CD14-positive monocyte (primary cell): ENCODE results near the gene ZBTB7C.

GRCh38 chr18:47896688-47897085 is 33.8 kb downstream of the SMAD2 start:
- CAGE, long polyA plus RNA: no peak

GRCh38 chr18:47931774-47932180 is 1.3 kb upstream of the SMAD2 start:
- CAGE, long polyA plus RNA: no peak

DNA sequence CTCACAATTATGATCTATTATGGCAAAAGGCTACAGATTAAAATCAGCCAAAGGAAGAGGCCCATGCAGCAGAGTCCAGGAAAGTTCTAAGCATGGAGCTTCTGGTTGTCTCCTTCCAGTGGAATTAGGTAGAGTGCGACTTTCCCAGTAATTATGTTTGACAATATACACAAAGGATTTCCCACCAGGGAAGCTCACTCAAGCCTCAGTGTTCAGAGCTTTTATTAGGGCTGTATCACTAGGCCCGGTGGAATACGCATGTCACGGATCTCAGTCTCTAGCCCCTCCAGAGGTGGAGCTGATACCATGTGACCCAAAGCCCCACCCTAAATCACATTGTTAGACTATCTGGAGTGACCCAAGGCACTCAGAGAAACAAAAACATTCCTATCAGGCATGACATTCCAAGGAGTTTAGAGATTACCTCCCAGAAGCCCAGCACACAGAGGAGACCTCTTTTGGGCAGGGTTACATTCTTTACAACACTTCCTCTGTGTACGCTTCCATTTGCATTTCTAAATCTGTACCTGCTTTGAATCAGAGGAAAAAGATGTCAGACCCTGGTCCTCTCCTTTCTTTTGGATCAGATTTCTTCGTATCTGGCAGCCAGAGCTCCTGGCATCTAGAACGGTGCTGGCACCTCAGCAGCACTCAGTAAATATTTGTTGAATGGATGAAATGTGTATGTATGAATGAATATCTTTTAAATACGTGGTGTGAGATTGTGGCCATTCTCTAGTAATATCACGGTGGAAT is 37.6 kb upstream of the SMAD2 start:
- CAGE, long polyA plus RNA: no peak

DNA sequence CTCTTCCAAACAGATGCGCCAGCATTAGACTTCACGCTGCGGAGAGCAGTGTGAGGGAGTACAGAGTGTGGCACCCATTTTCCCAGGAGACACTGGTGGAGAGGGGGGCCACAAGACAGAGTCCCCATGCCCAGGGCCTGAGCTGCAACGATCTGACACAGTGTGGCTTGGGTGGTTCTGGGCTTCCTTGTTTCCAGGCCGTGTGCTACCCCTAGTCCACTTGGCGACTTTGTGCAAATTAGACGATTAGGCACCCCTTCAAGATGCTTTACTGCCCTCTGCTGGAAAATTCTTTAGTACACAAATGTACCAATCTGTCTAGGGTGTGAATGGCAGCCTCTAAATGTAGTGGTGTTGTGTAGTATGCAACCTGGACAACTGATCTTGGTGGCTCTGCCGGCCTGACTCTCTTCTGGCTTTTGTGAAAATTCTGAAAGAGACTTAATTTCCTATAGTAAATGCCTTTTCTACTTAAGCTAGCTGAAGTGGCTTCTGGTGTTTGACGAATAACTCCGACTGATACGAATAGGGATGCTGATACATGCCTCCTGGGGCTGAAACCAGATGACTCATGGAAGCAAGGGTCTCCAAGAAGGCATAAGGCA is 92.2 kb upstream of the SMAD2 start:
- CAGE, long polyA plus RNA: no peak

- CAGE, long polyA plus RNA: no peak
Observed at GRCh38 chr18:48151468-48152264, 221.2 kb upstream of the SMAD2 start.

GRCh38 chr18:48222041-48222645 is 187.0 kb downstream of the ZBTB7C start:
- CAGE, long polyA plus RNA: no peak

DNA sequence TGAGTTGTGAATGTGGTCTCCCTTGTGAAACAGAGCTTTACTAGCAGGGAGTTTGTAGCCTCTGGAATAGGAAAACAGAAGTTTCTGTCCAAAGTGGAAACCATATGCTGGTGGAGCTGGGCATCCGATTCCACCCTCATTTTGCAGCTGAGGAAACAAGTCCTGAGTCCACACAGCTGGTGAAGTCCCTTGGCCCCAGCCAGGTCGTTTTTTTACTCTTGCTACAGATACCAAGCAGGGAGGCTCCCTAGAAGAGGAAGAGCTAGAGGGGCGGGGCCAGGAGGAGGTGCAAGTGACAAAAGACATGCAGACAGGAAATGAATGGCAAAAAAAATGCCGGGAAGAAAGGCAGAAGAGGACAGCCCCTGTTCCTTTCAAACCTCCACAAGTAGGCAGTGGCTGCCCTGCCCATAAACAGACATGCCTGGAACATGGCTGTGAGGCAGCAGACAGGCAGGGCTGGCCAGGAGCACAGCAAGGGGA is 108.8 kb downstream of the ZBTB7C start:
- CAGE, long polyA plus RNA: no peak

DNA sequence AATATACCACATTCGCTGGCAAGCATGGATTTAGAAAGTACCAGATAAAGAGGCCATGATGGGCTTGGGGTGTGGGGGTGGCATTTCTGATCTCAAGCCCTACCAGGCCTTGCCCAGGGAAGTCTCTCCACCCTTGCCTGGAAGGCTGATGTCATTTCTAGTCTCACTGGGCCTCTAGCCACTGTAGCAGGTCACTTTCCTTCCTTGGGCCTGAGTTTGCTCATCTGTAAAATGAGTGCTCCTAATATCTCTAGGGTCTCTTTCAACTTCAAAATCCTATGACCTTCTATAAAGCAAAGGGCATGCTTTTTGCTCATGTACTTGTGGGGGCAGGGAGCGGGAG is 1.8 kb downstream of the ZBTB7C start:
- CAGE, long polyA plus RNA: no peak

GRCh38 chr18:48409048-48410109 is at the start of gene ZBTB7C:
Gene ZBTB7C, minus strand, starts transcription at chr18:48409383.
- CAGE, long polyA plus RNA: no peak

- CAGE, long polyA plus RNA: no peak
Observed at GRCh38 chr18:48663525-48664234, 124.8 kb downstream of the CTIF start.

DNA sequence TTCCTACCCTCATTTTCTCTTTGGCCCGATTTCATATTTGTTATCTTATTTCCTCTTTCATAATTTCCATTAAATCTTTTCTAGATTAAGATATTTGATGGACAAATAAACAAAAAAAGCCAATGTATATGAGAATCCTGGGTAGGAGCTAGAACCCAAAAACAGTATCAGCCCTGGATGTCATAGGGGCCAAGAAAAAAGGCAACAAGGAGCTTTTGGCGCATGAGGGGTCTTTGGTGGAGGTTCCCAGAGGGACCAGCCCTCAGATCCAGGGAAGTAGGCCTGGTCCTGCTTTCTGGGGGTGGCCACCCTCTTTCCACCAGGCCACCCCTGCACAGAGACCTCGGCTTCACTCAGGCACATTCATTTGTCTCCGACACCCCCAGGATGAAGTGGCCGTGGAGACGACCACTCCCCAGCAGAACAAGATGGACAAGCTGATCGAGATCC is 189.7 kb downstream of the SMAD7 start:
- CAGE, long polyA plus RNA: no peak

DNA sequence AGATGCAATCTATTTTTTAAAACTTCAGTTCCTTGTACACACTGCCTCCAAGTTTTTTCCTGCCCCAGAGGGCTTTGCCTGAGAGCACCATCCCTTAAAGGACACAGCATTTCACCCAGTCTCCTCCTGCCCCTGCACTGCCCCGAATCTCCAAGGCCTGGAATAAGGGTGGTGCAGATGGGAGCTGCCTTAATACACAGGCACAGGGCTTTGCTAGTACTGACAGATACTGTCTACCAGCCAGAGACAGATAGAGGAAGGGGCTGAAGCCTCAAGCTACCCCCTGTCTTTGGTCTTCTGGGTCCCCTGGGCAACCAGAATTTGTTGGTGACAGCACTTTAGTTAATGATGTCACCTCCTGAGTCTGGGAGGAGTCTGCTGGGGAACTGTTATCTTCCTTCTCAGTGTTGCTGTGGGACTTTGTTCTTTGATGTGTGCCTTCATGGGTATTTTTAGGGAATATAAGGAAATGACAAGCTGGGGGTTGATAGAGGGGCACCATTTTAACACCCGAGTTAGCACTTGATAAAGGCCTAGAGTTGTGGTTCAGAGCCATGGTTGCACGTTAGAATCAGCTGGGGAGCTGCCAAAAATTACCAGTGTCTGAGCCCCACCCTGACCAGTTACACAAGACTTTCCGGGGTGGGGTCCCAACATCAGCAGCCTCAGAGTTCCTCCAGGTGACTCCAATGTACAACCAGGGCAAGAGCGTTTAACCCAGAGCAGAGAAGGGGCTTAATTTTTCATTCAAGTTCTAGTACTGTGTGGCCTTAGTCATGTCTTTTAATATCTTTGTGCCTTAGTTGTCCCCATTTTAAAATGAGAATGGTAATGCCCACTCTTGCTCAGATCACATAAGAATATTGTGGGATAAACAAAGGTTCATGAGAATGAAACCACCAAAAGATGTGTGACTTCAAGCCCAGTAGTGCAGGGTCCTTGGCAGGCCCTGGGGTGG is 136.8 kb downstream of the SMAD7 start:
- CAGE, long polyA plus RNA: no peak

DNA sequence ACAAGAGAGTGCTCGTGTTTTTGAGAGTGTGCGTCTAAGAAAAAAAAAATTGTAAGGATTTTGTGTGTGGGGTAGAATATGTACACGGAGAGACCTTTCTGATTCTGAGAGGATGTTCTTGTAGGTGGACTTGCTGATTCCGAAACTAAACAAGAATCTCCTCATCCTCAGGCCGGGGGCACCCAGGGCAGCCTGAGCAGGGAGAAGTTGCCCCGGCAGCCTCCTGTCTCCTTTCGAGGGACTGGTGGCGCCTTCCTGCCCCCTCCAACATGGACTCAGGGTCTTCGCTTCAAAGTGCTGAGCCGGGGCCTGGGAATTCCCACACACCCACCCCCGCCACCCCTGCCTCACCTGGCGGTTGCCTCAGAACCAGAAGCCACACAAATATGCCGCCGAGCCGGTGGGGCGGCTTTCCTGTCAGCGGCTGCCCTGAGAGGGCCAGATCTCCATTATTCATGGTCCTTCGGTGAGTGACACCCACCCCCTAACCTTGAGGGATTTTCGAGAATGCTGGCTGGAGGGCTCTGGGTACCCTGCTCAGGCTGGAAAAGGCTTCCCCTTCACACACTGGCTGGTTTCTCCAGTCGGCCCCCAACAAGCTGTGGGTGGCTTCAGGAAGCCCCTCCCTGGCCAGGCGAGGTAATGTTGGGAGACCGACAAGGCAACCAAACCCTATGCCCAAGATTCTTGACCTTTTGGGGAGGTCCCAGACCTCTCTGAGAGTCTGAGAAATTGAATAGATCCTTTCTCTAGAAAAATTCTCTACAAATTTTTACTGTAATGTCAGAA is 71.7 kb downstream of the SMAD7 start:
- CAGE, long polyA plus RNA: no peak

- CAGE, long polyA plus RNA: no peak
Observed at GRCh38 chr18:48893416-48894210, 57.2 kb downstream of the SMAD7 start.

DNA sequence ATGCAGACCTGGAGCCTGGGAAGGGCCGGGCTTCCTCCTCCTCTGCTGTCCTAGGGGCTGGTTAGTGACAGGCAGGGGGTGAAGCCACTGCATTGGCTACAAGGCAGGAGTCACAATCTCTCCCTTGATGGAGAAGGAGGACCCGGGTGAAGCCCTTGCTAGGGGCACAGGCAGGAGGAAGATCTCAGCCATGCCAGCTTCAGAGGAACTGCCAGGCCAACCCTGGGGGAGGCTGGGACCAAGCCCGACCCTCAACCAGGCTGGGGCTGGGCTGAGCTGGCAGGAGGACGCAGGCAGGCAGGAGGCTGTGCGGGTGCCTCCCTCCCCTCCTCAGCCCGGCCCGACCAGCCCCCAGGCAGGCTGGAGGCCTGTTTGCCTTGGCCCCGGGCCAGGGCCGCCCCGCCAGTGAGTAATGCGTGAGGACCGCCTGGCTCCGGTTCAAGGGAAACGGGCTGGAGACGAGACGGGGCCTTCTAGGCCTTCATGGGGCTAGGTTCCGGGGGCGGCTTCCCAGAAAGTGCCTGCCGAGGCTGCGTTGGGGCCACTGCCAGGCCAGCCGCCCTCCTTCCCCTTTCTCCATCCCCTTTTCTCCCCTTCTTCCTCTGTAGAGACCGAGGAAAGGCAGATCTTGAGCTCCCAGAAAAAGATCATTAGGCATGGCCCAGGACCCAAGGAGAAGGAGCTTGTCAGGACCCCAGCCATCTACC is 48.8 kb downstream of the SMAD7 start:
- CAGE, long polyA plus RNA: no peak

DNA sequence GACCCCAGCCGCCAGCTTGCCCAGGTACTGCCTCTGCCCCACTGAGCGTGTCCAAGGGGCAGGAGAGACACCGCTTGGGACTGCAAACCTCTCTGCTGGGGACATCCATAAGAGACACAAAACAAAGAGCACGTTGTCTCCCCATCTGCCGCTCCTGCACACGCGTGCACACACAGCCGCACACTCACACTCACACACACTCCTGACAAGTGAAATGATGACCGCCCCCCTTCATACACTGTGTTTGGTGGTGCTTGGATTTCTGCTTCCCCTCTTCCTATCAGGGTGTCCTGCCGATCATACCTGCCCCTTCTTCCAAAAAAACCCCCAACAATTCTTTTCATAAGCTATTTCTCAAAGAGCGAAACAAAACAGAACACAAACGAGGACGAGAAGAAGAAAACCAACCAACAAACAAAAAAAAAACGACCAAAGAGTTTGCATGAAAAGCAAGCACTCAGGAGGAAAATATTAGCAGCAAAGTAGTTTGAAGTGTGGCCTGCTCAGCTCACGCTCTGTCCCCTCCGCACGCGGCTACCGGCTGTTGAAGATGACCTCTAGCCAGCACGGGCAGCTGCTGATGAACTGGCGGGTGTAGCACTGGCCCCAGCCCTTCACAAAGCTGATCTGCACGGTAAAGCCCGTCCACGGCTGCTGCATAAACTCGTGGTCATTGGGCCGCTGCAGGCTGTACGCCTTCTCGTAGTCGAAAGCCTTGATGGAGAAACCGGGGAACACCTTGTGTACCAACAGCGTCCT is 29.7 kb downstream of the SMAD7 start:
- CAGE, long polyA plus RNA: no peak

GRCh38 chr18:48927677-48928225 is 23.0 kb downstream of the SMAD7 start:
- CAGE, long polyA plus RNA: no peak

- CAGE, long polyA plus RNA: no peak
Observed at GRCh38 chr18:48945391-48945869, 5.3 kb downstream of the SMAD7 start.

- CAGE, long polyA plus RNA: no peak
Observed at GRCh38 chr18:48947007-48947435, 3.7 kb downstream of the SMAD7 start.

GRCh38 chr18:48950654-48950758 is 259 bp downstream of the SMAD7 start:
- CAGE, long polyA plus RNA: no peak